Hematopoietic multipotent progenitor cell (in vitro differentiated cells): ENCODE measurements around a stretch of chr3.

GRCh38 chr3:134783299-134783707, 11.8 kb upstream of the EPHB1 start:
- CAGE, long polyA plus RNA, result no peak

GRCh38 chr3:134797177-134797593, 2.1 kb downstream of the EPHB1 start:
- CAGE, long polyA plus RNA, result no peak

DNA sequence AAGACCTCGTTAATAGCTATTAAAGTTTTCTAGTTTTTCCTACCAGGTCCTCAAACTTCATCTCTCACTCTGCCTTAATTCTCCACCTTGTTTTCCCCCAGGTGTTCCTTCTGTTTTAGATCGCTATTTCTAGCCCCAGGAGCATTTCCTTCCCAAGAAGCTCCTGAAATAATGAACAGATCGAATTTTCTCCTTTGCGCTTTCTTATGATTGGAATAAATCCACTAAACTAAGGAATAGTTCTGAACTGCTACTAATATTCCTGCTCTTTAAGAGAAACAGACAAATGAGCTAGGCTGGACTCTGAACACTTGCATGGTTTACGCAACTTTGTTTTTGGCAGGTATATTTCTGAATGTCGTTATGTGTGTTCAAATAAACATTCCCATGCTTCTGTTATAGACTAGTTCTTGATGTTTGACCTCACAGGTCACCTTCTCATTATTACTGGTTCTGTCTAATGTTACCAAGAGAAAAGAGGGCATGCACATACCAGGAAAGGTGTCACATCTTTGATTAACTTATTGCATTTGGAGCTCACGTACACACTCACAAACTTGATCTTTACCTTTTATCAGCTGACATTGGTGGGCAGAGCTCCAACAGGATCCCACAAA, 418.1 kb downstream of the EPHB1 start:
- CAGE, long polyA plus RNA, result no peak

GRCh38 chr3:135658903-135659349, 306.6 kb upstream of the PPP2R3A start:
- CAGE, long polyA plus RNA, result no peak

DNA sequence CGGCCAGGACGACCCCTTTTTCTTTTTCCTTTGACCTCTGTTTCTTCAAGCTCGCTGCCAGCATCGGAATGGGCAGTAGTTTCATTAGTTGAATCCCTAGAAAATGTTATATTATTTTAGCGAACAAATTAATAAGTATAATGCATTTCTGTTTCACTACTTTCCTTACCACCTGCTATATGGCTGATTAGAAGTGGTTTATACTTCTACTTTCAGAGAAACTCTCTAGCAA, 129.1 kb downstream of the STAG1 start:
- CAGE, long polyA plus RNA, result no peak

- CAGE, long polyA plus RNA, result no peak
Measured at GRCh38 chr3:136630678-136631187, 121.4 kb downstream of the STAG1 start.

DNA sequence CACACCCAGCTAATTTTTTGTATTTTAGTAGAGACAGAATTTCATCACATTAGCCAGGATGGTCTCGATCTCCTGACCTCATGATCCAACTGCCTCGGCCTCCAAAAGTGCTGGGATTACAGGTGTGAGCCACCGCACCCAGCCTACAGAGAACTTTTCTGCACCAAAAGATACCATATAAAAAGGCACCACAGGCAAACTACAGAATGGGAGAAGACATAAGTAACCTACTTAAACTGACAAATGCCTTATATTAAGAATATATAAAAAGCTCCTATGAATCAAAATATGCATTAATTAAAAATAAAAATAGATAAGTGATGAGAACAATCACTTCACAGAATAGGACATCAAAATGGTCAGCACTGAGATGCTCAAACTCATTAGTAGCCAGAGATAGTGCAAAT, 40.0 kb downstream of the STAG1 start:
- CAGE, long polyA plus RNA, result no peak

- CAGE, long polyA plus RNA, result no peak
Measured at GRCh38 chr3:136750740-136751172, 1.4 kb downstream of the STAG1 start.

DNA sequence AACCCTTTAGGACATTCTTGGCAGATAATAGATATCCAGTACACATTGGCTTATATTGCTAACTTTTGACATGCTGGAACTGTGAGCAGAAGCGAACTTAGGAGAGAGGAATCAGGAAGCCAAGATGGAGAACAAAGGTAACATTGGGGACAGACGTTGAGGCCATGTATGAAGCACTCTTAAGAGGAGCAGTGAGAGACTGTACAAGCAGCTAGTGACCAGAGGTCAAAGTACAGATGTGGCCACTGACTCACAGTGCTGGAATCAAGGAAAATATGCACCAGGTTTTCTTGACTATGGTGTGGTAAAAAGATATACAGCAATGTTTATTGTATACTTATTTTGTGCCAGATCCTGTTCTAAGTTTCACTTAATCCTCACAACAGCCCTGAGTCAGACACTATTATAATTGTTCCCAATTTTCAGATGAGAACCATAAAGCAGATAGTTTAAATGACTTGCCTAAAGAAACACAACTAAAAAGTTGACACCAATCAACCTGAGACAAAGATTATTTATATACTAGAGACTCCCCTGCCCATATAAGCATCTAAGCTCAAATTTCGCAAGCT, 1.9 kb upstream of the IL20RB start:
- CAGE, long polyA plus RNA, result no peak

GRCh38 chr3:138255570-138256043, 68.5 kb downstream of the ARMC8 start:
- CAGE, long polyA plus RNA, result no peak

- CAGE, long polyA plus RNA, result no peak
Measured at GRCh38 chr3:138356619-138357237, 8.3 kb downstream of the MRAS start.

DNA sequence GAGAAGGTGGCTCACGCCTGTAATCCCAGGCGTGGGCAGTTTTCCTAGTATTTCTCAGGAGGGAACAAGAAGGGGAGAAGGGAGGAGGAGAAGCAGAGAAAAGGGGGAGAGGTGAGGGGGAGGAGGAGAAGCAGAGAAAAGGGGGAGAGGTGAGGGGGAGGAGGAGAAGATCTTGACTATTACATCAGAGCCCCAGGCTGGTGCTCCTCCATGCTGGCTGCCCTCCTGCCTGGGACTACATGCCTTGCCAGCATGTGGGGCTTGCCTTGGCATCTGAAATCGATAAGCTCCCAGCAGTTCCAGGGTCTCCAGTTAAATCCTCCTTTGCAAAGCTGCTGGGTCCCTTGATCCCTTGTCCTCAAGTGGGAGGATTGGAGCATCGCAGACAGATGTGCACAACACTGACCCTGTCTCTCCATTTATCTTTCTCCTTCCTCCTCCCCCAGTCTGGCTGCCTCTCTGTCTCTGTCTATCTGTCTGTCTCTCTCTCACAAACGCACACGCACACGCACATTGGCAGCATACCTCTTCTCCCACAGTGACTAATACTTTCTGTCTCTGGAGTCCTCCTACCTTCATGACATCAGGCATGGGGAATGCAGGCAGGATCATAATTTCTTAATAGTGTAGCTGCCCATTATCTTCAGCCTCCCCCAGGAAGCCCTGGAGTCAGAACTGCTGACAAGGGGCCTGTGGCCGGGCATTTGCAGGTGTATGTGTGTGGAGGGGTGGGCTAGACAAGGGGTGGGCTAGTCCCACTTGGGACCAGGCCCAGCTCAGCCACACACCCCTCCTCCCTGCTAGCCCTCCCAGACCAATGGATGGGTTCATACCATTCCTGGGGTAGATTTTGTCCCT, 41.8 kb downstream of the MRAS start:
- CAGE, long polyA plus RNA, result no peak

DNA sequence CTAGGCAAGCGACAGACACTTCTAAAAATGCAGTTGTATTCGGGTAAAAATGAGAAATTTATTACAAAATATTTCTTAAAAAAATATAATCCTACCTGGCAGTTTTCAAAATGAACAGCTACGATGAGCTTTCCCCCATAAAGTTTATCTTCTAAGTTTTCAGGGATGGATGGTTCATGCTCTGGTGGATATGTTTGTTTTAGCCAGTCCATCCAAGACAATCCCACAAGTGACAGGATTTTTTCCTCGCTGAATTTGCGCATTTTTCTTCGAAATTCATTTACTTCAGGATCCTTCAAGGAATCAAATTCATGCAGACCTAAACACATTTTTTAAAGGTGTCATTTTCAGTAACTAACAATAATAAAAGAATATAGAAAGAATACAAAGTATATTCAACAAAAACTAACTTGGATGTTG, 92.3 kb downstream of the PIK3CB start:
- CAGE, long polyA plus RNA, result no peak

- CAGE, long polyA plus RNA, result no peak
Measured at GRCh38 chr3:138832649-138833095, 2.1 kb downstream of the PIK3CB start.

DNA sequence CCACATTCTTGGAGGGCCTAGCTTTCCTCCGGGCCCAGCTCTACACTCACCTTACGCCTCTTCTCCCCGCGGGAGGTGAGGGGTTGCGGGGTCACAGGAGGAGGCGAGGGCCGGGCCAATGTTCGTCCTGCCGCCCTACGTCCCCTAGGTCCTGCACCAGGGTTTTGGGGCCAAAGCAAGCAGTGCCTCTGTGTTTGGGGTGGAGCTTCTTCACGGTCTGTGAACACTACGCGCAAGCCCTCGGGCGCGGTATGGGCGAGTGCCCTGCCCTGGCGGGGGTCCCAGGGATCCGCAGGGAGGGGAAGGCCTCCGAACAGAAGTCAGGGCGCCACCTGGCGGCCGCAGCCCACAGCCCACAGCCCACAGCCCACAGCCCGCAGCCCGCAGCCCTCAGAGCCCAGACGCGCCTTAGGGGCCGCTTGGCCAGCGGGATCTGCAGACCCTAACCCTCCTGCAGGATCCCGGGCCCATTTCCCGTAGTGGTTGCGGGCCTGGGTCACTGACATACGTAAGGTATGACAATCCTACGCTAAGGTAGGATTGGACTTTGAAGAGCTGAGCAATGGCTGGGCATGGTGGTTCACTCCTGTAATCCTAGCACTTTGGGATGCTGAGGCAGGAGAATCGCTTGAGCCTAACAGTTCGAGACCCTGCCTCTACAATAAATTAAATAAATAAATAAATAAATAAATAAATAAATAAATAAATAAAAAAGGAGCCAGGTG, 31.0 kb downstream of the FOXL2 start:
- CAGE, long polyA plus RNA, result no peak

DNA sequence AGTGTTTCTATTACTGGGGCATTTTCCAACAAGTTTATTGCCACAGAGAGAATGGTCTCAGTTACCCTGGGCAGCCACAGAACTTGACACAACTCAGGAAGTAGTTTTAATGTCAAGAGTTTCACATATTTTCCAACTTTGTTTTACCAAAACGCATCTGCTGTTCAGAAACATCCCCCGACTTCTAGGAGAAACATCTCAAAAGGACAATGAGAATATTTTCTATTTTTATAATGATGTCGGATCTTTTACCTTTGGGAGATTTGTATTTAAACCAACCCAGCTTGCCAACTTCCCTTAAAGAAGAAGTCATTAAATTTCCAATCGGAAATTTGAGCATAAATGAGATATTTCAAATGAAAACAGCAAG, 107.4 kb upstream of the MRPS22 start:
- CAGE, long polyA plus RNA, result no peak

- CAGE, long polyA plus RNA, result no peak
Measured at GRCh38 chr3:139542139-139542645, 2.6 kb upstream of the RBP1 start.

- CAGE, long polyA plus RNA, result no peak
Measured at GRCh38 chr3:140708540-140708931, 30.7 kb downstream of the TRIM42 start.

- CAGE, long polyA plus RNA, result no peak
Measured at GRCh38 chr3:140945844-140947079, 4.6 kb downstream of the SLC25A36 start.

DNA sequence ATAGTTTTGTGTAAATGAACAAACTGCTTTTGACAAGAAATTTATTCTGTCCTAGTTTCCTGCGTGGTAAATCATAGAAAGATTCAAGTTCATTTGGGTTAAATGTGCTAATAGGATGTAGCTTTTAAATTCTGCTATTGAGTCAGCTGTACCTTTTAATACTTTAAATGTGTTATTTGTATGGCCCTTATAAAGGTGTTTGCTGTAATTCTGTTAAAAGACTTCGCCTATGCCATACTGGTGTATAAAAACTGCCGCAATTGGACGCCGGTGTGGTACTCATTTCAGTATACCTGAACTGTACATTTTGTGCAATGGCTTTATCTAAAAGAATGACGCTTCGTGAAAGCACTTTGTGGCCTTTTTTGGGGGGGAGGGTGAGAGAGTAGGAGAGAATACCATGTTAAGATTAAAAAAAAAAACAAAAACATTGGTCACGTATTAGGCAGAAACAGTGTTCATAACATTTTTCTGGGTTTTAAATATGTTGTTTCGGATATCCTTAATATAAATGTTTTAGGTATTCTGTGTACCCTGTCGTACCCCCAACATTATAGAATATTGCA, 36.0 kb downstream of the SLC25A36 start:
- CAGE, long polyA plus RNA, result no peak